BJ (cell line): ENCODE measurements around the gene BANF2.

- CAGE, long polyA plus RNA: no peak
- RRBS: 2% methylated on average over 19 of the region's 66 CpGs
Observed at GRCh38 chr20:13995830-13996458, 628 bp downstream of the MACROD2 start.

GRCh38 chr20:14271631-14272108 is 65.7 kb downstream of the FLRT3 start:
- CAGE, long polyA plus RNA: no peak
- RRBS: no CpG with 5 or more reads among the region's 6 CpGs

DNA sequence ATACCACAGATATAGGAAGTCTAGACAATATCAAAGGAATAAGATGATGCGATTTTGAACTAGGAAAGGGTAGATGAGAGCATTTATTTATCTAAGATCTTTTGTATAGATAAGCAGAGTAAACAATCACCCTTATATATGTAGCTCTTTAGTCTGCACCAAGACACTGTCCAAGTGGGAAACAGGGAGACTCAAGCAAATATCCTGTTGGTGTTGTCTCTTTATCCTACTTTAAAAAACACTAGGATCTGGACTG is 587.0 kb upstream of the FLRT3 start:
- CAGE, long polyA plus RNA: no peak
- RRBS: no CpG with 5 or more reads among the region's 1 CpG

DNA sequence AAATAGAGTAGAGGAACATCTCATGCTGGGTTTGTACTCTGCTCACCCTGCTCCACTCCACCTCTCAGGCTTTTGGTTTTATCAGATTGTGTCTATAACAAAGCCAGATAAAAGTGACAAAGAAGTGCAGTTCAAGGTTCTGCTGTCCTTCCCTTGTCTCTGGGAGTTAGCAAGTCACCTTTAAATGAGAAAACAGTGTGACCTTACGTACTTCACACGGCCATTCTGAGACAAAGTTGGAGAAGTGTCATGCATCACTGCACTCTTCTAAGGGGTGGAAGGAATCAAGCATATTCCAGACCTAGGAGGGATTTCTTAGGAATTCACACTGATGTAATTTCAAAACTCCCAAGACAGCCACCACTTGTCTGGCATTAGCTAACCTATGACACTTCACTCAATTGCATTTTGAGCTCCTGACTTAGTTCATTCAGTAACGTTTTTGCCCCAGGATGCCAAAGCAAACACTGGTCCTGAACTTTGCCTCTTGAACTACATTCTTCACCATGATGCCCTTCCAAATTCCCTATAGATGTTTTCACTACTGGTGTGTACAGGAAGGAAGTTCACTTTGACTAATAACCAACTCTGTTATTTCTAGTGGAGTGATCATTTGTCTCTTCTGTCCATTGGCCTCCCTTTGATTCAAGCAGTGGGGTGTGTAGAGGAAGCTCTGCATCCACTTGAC is 647.5 kb upstream of the FLRT3 start:
- CAGE, long polyA plus RNA: no peak
- RRBS: no CpG with 5 or more reads among the region's 3 CpGs

DNA sequence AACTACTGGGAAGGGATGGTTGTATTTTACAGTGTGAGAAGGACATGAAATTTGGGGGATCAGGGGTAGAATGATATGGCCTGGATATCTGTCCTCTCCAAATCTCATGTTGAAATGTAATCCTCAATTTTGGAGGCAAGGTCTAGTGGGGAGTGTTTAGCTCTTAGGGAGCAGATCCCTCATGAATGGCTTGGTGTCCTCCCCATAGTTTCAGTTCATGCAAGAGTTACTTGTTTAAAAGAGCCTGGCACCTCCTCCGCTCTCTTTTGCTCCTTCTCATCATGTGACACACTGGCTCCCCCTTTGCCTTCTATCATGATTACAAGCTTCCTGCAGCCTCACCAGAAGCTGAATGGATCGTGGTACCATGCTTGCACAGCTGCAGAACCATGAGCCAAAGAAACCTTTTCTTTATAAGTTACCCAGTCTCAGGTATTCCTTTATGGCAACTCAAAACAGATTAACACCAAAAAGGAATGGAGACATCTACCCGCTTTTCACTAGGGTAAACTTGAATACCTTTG is 733.0 kb upstream of the FLRT3 start:
- CAGE, long polyA plus RNA: no peak
- RRBS: no CpG with 5 or more reads among the region's 3 CpGs

- CAGE, long polyA plus RNA: no peak
- RRBS: no CpG with 5 or more reads among the region's 5 CpGs
Observed at GRCh38 chr20:15614557-15615166, 958.6 kb downstream of the KIF16B start.

DNA sequence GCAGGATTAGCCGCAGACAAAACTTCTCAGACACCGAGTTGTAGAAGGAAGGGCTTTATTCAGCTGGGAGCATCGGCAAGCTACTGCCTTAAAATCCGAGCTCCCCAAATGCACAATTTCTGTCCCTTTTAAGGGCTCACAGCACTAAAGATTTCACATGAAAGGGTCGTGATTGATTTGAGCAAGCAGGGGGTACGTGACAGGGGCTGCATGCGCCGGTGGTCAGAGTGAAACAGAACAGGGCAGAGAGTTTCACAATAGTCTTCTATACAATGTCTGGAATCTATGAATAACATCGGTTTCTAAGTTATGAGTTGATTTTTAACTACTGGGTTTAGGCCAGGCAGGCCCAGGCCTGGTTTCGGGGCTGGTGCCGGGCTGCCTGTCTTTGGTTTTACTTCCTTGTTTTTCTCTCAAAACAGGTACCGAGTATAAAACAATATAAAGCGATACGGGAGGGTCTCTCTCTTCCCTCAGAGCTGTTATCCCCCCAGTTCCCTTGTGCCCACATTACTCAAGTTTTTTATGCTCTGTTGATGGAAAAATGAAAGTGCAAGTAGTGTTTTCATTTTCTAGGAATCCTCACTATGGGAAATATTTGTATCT is 587.4 kb downstream of the KIF16B start:
- CAGE, long polyA plus RNA: no peak
- RRBS: no CpG with 5 or more reads among the region's 14 CpGs

GRCh38 chr20:16475307-16475722 is 97.9 kb downstream of the KIF16B start:
- CAGE, long polyA plus RNA: no peak
- RRBS: no CpG with 5 or more reads among the region's 5 CpGs

- CAGE, long polyA plus RNA: no peak
- RRBS: no CpG with 5 or more reads among the region's 3 CpGs
Observed at GRCh38 chr20:16717646-16717845, 12.3 kb upstream of the SNRPB2 start.

DNA sequence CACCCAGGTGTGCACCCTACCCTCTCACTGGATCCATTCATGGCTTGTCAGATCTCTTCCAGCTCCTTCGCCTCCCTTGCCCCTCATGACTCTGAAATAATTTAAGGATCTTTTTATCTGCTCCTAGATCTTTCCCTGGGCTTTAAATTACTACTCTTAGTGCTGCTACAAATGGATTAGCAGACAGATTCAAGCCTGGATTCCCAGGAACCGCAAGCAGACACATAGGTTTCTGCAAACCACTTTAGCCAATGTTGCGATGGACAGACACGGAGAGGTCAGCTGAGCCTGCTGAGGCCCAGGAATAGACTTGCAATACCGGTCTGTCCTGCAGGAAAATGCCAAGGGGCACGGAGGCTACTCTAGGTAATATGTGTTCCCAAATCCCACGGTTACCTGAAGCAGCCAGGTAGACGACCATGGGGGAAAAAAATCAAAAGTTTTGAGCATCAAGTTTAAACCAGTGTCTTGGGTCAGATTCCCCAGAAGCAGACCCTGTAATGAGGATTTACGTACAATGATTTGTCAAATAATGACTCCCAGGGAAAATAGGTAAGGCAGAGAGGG is 12.3 kb downstream of the OTOR start:
- CAGE, long polyA plus RNA: no peak
- RRBS: no CpG with 5 or more reads among the region's 9 CpGs

DNA sequence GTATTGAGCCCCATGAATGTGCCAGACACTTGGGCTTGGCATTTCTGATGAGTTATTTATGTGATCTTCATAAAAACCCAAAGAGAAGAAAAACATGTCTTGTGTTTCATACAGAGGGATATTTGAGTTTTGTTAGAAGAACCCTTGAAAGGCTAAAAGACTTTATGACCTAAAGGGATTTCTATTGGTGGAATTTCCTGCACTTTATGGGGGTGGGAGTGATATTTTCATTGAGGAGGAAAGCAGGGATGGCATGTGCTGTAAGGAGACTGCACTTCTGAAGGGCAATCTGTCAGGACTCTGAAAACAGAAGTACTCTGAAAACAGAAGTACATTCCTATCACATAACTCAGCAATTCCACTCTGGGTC is 150.1 kb downstream of the OTOR start:
- CAGE, long polyA plus RNA: no peak

DNA sequence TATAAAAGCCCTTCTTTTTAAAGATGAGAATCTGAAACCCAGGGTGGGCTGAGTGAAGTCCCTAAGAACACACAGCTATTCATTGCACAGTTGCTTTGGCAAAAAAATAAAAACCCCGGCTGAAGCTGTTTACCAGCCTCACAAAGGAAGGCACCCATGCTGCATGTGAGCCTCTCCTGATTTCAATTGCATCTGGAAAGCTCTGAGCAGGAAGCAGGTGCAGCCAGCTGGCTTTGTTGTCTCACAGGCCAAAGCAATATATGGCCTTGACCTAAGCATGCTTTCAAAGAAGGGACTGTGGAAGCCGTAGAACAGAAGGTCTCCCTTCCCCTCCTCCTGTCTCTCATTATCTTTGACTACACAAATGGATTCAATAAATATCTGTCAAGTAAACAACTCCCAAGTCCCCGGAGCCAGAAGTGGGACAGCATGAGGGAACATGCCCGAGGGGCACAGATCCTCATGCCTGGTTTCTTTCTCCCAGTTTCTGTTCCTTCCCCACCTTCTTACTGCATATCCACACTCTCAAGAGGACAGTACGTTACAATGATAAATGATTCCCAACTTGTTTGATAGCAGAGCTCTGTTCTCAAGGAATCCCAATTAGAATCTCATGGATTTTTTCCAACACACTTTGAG is 57.2 kb upstream of the PCSK2 start:
- CAGE, long polyA plus RNA: no peak
- RRBS: no CpG with 5 or more reads among the region's 5 CpGs

- CAGE, long polyA plus RNA: no peak
- RRBS: under 1% methylated on average over 18 of the region's 45 CpGs
Observed at GRCh38 chr20:17570326-17571068, 622 bp downstream of the DSTN start.

- CAGE, long polyA plus RNA: no peak
- RRBS: no CpG with 5 or more reads among the region's 12 CpGs
Observed at GRCh38 chr20:17658416-17659307, 23.4 kb downstream of the RRBP1 start.

GRCh38 chr20:17699676-17700219 is at the start of gene BANF2:
Gene BANF2 (plus strand): TSS chr20:17699966.
- CAGE, long polyA plus RNA: no peak
- RRBS: no CpG with 5 or more reads among the region's 3 CpGs

- CAGE, long polyA plus RNA: no peak
- RRBS: no CpG with 5 or more reads among the region's 2 CpGs
Observed at GRCh38 chr20:17796102-17796544, 96.4 kb downstream of the BANF2 start.

GRCh38 chr20:17875247-17875733 is 93.3 kb downstream of the SNX5 start:
- CAGE, long polyA plus RNA: no peak
- RRBS: no CpG with 5 or more reads among the region's 11 CpGs

GRCh38 chr20:17959424-17959987 is 9.1 kb downstream of the SNX5 start:
- CAGE, long polyA plus RNA: no peak
- RRBS: no CpG with 5 or more reads among the region's 4 CpGs

GRCh38 chr20:18001397-18002036 is 32.7 kb downstream of the MGME1 start:
- CAGE, long polyA plus RNA: no peak
- RRBS: no CpG with 5 or more reads among the region's 7 CpGs

GRCh38 chr20:18267626-18268203 is 20.6 kb upstream of the ZNF133 start:
- CAGE, long polyA plus RNA: no peak
- RRBS: no CpG with 5 or more reads among the region's 8 CpGs